H4 (cell line): ENCODE measurements around a stretch of chr11.

- RAMPAGE, long total RNA, result no peak
Measured at GRCh38 chr11:134269206-134269526, 7.0 kb upstream of the GLB1L3 start.

DNA sequence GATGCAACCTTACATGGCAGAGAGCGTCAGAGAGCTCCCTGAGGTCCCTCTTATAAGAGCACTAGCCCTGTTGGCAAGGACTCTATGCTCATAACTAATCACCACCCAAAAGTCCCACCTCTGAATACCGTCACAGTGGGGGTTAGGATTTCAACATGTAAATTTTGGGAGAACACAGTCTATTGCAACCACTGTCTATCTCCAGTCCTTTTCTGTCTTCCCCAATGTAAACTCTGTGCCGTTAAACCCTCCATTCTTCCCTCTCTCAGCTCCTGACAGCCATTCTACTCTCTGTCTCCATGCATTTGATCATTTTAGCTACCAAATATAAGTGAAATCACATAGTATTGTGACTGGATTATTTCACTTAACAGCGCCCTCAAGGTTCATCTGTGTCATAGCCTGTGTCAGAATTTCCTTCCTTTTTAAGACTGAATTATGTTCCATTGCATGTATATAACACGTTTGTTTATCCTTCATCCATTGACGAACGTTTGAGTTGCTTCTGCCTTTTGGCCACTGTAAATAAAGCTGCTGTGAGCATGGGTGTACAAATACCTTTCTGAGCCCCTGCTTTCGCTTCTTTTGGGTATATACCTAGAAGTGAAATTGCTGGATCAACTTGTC lies 17.2 kb downstream of the GLB1L2 start:
- RAMPAGE, long total RNA, result no peak

- RAMPAGE, long total RNA, result no peak
Measured at GRCh38 chr11:134409562-134410476, 2.2 kb downstream of the B3GAT1 start.

DNA sequence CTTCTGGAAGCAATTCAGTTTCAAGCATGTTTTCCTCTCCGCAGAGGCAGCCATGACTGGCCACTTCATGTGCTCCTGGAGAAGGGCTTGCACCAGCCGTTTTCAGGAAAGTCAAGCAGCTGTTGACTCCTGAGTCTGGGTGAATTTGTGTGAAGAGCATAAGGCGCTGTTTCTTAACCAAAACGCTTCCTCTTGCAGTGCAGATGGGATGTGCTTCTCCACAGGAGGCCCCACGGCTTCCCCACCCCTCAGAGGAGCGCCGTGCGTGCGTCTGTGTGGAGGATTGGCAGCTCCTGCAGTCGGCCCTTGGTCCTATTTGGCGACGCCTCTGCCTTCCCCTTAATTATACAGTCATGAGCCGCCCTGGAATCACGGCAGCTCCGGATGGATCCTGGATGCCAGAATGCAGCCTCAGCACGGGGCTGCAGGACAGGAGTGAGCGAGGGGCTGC lies 54.1 kb upstream of the B3GAT1 start:
- RAMPAGE, long total RNA, result no peak

- RAMPAGE, long total RNA, result no peak
Measured at GRCh38 chr11:134950526-134951191, 538.6 kb upstream of the B3GAT1 start.